Suprapubic skin (tissue), 4 donors: ENCODE data around the genes PNLIPRP3, PNLIP, C10orf82, VAX1 and PDZD8.

DNA sequence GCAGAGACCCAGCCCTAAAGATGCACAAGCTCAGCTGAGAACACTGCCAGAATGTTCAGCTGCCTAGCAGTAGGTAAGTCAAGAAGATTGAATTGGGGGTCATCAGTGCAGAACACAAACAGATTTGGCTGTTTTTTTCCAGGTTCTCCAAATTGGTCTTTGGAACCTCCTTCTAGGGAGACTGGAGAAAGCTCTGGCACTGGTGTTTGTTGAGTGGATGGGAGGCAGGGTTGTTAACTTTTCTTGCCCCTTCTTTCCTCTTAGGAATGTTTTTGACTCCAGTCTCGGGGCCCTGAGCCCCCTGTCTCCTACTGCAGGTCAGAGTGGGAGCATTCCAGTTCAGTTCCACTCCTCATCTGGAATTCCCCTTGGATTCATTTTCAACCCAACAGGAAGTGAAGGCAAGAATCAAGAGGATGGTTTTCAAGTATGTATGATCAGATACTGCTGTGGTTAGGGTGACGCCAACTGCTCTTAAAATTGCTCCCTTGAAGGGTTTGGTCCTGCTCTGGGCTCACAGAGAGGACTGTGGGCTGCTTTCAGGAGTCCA is 21.9 kb downstream of the VWA2 start:
- PRO-cap = no peak
- RAMPAGE, long total RNA, 4 experiments = no peak in any of the 4 experiments

DNA sequence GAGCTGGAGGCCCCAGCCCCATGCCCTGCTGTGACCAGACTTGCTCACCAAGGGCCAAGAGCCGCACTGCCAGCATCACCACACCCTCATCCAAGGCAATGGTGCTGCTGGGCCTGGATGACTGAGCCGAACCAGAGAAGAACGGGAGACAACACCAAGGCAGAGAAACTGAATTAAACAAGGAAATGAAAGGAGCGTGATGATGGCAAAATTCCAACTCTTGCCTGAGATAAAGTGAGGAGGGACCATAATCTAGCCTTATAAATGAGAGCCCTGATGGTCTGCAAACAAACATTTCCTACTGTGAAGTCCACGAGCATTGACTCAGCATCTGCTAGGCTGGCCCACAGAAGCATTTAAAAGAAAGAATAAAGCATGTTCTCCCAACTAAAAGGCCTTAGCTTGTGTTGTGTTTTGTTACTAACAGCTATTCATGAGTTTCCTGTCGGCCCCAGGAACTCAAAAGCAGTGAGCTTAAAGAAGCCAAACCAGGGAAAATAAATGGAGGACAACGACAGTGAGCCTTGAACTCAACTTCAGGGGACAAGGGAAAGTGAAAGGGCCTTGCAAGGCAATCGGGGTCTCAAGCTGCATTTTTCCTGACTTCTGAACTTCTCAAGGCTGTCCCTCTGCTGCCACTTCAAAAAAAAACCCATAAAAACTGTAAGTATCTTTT is 60.4 kb downstream of the AFAP1L2 start:
- PRO-cap = no peak
- RAMPAGE, long total RNA, 4 experiments = no peak in any of the 4 experiments

DNA sequence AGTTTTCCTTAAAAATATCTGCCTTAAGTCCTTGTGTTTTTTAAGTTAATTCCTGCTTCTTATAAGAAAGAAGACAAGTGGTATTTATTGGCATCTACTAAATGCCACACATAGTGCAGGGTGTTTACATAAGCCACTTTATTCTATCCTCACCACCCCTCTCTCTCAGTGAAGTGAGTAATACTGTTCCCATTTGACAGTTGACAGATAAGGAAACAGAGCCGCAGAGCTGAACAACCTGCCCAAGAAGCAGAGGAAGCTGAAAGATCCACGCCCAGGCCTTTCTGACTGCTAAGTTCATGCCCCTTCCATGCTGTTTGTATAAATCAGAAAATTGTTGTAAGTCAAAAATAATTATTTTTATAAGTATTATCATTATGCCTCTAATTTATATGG is 54.1 kb downstream of the ABLIM1 start:
- PRO-cap = no peak
- RAMPAGE, long total RNA, 4 experiments = no peak in any of the 4 experiments

DNA sequence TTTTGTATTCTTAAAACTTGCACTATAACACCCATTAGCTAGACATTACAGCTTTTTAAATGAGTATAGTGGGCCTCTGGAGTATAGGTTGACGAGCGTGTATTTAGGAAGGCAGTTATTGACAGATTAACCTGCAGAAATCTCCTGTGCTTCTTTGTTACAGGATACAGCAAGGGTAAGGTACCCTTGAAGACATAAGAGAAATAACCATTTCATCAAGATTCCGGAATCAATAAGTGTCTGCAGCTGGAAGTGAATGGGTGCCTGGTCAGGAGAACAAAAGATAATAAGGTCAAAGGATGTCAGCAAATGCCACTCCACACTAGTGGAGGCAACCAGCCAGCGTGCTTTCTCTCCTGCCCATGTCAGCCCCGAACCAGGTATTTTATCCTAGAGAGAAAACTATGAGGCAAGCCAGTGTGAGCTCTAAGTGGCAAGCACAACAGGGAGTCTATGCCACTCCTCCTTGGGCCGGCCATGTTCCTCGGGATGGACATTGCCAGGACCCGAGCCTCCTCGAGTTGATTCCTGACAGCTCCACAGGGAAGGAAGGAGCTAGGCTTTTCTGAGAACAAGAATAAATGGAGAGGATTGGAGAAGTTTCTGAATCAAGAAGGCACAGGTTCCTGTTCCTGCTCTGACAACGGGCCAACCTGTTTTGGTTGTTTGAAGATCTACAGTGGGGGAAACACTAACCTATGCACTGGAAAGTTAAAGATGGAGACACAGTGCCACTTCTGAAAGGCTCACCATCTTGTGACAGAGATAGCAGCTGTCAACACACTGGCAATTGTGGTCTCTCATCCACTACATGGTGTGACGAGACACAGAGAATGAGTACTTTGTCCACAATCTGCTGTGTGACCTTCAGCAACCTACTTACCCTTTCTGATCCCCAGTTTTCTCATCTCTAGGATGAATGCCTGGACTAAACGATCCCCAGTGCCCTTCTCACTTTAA is 29.0 kb downstream of the ABLIM1 start:
- PRO-cap = no peak
- RAMPAGE, long total RNA, 4 experiments = no peak in any of the 4 experiments

DNA sequence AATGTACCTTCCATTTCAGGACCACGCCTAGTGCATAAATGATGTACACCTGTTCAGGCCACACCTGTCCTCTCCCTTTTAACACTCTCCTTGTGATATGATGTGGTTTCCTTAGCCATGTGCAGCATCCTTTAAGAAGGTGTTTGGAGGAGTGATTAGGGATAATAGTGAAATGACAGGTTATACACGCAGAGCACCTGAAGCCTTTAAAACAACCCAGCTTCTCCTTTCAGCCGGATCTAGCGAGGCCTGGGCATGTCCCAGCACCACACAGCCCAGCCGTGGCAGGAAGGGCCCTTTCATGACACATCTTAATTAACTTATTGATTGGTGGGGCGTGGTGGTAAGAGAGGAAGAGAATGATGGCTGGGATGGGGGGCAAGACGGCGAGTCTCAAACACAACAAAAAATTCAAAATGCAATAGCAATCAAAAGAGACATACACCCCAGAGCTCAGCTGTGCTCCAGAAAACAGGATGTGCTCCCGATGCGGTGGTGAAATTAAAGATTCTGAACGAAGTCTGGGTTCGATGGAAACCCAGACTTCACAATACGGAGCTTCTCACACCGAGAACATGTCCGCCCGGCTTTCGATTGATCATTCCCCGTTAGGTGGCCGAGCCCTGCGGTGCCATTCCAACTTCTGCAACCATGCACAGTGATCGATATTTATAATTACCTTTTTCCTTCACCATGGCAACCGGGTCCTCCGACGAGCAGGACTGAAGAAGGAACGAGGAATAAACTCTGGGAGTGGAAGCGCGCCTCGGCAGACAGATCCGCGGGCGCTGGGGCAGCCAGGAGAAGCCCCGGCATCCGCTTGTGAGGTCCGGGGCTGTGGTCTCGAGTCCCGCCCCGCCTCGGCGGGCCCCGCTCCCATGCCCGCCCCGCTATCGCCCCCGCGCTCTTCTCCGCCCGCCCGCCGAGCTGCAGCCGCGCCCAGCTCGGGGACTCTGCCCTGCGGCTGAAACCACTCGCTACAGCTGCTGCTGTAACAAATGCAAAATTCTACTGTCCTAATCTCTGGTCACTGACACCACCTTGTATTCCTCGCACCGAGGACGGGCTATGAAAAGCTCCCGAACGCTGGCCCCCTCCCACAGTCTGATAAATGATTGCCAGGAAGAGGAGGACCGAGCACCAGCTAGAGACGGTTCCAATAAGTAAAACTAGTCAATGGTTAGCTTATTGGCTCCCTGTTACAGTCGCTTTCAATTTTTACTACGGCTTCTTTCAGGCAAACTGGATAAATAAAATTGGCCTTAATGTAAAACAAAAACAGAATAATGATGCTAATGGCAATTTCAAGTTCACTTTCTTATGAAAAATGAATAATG is 26.4 kb downstream of the ABLIM1 start:
- PRO-cap = bidirectional peak, plus-strand start at position 1,033 of the sequence, minus-strand start at position 824 of the sequence
- RAMPAGE, long total RNA, 4 experiments = no peak in any of the 4 experiments

DNA sequence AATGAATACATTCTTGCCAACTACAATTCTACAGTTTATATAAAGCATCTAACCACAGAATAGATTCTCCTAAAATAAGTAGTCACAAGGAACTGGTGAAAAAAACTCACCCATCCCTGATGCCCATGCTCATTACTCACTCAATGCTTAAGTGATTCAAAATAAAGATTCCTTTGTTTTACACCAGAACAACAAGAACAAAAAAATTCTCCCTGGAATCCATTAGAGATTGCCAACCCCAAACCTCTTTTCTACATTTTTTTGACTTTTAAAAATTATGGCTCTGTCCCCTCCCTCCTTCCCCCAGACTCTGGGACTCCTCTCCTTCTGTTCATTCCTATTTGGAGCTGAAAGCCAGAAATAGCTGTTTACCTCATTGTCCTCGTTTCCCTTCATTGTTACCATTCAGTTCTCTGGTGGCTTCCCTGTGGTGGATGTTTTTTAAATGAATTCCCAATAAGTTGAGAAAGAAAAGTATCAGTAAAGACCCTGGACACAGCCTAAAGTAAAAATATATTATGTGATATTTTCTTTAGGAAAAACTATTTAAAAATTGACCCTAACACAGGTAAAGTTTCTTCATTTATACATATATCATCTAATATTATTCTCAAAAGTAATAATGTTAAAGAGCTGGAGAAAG is 63.2 kb upstream of the FHIP2A start:
- PRO-cap = no peak
- RAMPAGE, long total RNA, 4 experiments = no peak in any of the 4 experiments

DNA sequence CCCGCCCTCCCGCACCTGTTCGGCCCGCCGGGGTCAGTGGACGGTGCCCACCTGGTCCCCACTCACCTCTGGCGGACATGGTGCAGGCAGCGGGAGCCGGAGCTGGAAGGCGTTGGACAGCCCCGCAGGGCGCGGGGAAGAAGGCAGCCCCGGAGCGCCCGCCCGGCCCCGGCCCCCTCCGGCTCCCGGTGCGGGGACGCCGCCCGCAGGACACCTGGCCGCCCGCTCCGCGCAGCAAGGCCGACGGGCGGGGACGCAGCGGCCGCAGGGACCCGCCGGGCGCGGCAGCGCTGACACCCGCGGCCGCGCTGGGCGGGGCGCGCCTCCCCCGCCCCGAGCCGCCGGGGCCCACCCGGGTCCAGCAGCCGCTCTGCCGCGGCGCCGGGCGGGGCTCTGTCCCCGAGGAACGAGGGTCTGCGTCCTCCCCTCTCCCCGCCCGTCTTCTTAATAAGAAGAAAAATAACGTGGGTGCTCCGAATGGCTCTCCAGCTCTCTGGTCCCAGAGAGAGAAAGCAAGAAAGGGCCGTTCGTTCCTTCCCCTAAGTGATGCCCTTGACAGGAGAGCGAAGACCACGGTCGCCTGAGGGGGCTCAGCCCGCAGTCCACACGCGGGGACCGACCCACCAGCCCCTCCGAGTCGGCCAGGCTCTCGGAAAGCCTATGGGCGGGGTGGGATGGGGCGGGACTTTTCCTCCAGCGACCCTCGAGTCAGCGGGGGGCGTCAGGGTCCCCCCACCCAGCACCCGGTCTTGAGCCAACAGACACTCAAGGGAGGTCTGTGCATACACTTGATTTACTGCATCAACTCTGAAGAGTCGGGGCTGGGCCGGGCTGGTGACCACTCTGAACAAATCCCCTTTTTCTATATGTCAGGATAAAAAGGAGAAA is 53.3 kb upstream of the FHIP2A start:
- PRO-cap = no peak
- RAMPAGE, long total RNA, 4 experiments = no peak in any of the 4 experiments

GRCh38 chr10:114903169-114903557 is 34.8 kb upstream of the TRUB1 start:
- PRO-cap = no peak
- RAMPAGE, long total RNA, 4 experiments = no peak in any of the 4 experiments

DNA sequence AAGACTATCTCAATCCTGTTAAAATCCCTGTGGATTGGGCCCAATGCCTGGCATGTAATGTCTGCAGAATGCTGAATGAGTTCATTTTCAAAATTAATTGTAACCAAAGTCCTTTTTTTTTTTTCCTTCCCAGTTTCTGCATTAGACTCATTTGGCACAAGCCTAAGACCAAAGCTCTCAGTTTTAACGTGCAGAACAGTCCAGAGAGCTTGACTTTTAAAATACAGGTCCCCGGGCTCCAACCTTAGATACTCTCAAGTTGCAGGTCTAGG is 105.6 kb downstream of the GFRA1 start:
- PRO-cap = no peak
- RAMPAGE, long total RNA, 4 experiments = no peak in any of the 4 experiments

- PRO-cap = no peak
- RAMPAGE, long total RNA, 4 experiments = start-site peak on the plus strand in 2 of 4 experiments, at chr10:116427880-116428026 at its widest, 370 to 389 reads per replicate
Observed at GRCh38 chr10:116427658-116428214, at the start of gene PNLIPRP3. TSS of gene PNLIPRP3 (plus strand) at chr10:116427847.

DNA sequence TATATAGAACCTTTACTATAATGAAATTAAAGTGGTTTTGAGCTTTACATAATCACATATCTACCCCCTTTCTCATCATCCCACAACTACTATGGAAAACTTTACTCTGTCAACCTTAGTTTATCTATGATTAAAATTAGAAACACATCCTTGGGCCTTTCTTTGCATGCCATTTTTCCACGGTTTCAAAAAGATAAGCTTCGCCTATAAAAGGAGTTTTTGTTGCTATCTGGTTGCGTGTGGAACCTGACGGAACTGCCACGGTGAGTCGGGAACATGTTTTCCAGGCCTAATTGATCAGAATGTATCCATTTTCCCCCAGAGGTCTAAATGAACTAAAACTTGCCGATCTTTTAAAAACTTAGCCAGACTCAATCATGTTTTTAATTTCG is at the start of gene PNLIP:
TSS of gene PNLIP (plus strand) at position 236 of the 392 bp plus-strand sequence.
- PRO-cap = no peak
- RAMPAGE, long total RNA, 4 experiments = no peak in any of the 4 experiments

- PRO-cap = no peak
- RAMPAGE, long total RNA, 4 experiments = no peak in any of the 4 experiments
Observed at GRCh38 chr10:116669783-116670721, at the start of gene C10orf82. TSS of gene C10orf82 (minus strand) at chr10:116669966.

DNA sequence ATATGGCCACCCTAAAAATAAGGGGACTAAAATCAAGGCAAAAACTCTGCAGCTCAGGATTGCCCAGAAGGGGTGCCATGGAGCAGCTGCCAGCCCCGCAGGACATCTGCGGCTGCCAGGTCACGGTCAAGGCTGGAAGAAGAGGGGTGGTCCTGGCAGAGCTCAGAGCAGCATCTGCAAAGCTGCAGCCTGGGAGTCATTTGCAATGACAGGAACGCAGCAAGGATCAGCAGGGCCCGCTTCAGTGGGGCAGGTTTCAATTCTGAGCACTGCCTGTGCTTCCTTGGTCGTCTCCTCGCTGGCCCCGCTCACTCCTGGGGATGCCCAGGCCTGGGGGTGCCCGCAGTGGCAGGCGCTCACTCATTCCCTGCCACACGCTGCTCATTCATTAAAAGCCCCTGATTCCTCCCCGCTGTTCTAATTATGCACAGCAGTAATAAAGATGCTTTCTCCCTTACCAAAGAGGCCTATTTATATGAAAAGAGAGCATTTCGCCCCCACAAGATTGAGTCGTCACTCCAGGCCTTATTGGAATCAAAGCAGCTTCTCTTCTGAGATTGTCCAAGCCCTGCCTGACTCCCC is 4.6 kb downstream of the HSPA12A start:
- PRO-cap = no peak
- RAMPAGE, long total RNA, 4 experiments = no peak in any of the 4 experiments

- PRO-cap = no peak
- RAMPAGE, long total RNA, 4 experiments = no peak in any of the 4 experiments
Observed at GRCh38 chr10:117138217-117138743, at the start of gene VAX1. TSS of gene VAX1 (minus strand) at chr10:117138270.

- PRO-cap = no peak
- RAMPAGE, long total RNA, 4 experiments = no peak in any of the 4 experiments
Observed at GRCh38 chr10:117168077-117168767, 29.1 kb upstream of the KCNK18 start.

DNA sequence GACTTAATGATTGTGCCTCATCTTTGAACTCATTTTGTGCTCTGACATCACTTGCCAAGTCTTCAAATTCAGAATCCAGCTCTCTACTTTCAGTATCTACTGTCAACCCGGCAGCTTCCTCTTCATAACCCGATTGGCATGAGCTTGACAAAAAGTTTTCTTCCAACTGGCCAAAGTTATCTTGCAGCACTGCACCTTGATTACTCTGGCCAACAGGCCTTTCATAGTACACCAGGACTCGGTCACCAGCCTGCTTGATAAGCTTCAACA is 44.2 kb downstream of the SLC18A2 start:
- PRO-cap = no peak
- RAMPAGE, long total RNA, 4 experiments = no peak in any of the 4 experiments

GRCh38 chr10:117287151-117288250 is 46.6 kb downstream of the SLC18A2 start:
- PRO-cap = no peak
- RAMPAGE, long total RNA, 4 experiments = no peak in any of the 4 experiments

GRCh38 chr10:117374970-117375860 is at the start of gene PDZD8:
TSS of gene PDZD8 (minus strand) at chr10:117375440.
- PRO-cap = bidirectional peak, plus-strand start at chr10:117375147, minus-strand start at chr10:117375127; bidirectional peak, plus-strand start at chr10:117375550, minus-strand start at chr10:117375424
- RAMPAGE, long total RNA, 4 experiments = no peak in any of the 4 experiments

DNA sequence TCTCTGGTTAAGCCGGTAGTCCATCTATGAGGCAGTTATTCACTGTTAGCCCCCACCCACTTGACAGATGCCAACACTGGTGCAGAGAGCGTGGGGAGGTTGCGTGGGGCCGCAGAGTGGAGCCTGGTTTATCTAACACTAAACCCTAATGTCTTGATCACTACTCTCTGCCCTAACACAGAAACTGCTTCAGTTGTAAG is 885 bp upstream of the PDZD8 start:
- PRO-cap = no peak
- RAMPAGE, long total RNA, 4 experiments = no peak in any of the 4 experiments

- PRO-cap = no peak
- RAMPAGE, long total RNA, 4 experiments = no peak in any of the 4 experiments
Observed at GRCh38 chr10:117398071-117398586, 22.9 kb upstream of the PDZD8 start.